Camera-type eye (tissue), 1 donor: ENCODE measurements around a stretch of chr10.

DNA sequence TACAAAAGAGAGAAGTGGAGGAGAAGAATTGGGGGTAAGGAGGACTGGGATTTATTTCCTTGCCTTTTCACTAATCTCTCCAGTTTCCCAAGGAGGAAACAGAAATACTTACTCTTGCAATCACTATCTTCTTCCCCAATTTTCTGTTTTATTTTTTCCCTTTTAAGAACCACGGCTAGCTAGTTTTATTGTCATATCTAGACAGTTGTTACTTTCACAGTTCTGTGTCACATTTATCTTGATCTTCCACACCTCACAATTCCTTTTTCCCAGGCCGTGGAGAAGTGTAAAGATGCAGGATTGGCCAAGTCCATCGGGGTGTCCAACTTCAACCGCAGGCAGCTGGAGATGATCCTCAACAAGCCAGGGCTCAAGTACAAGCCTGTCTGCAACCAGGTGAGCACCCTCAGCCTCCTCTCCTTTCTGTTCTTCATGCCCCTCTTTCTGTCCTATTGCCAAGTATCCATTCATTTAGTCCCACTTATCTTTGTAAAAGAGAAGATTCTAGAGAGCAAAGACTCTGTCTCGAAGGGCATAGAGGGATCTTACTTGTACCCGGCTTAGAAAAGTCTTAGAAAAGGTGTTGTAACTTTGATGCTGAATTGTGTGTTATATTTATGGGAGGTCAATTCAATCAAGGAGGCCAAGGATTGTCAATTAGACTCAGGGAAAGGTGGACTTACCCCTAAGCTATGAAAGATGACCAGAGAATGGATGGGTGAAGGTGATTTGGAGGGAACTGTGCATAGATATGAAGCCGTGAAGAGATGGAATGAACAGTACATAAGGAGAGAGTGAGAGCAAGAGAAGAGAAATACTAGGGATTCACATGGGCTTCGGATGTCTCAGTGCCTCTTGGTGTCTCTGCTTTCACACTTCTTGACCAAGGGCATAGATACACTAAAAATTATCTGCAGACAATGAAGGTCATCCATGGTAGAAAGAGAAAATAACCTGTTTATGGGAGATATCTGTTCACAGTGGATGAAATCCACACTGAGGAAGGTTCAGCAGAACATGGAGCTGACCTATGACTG is 5.7 kb downstream of the AKR1C1 start:
- RAMPAGE, long total RNA = no peak

DNA sequence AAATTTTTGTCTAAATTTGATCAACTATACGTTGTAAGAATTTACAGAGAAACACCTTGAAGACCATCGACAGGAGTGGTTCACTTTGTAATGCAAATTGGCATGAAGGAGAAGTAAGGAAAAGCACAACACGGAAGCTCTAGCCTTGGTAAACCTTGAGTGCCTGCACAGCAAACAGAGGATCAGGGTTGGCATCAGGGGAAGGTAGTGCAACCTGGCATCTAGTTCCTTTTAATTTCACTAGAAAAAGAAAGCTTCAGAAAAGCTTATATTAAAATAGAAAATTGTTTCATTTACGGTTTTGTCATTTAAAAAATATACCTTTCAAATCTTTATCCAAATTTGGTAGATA is 1.1 kb downstream of the AKR1C4 start:
- RAMPAGE, long total RNA = no peak

- RAMPAGE, long total RNA = no peak
Observed at GRCh38 chr10:5407122-5407565, 2.5 kb upstream of the TUBAL3 start.

GRCh38 chr10:5451293-5451965 is 39.1 kb downstream of the NET1 start:
- RAMPAGE, long total RNA = no peak

GRCh38 chr10:5452120-5452661 is 39.8 kb downstream of the NET1 start:
- RAMPAGE, long total RNA = no peak

GRCh38 chr10:5487432-5487959 is 11.9 kb downstream of the CALML5 start:
- RAMPAGE, long total RNA = no peak

- RAMPAGE, long total RNA = no peak
Observed at GRCh38 chr10:5525279-5526395, 876 bp downstream of the CALML3 start.

- RAMPAGE, long total RNA = no peak
Observed at GRCh38 chr10:5546704-5547441, 22.1 kb downstream of the CALML3 start.

- RAMPAGE, long total RNA = no peak
Observed at GRCh38 chr10:5559679-5560103, 34.9 kb downstream of the CALML3 start.

DNA sequence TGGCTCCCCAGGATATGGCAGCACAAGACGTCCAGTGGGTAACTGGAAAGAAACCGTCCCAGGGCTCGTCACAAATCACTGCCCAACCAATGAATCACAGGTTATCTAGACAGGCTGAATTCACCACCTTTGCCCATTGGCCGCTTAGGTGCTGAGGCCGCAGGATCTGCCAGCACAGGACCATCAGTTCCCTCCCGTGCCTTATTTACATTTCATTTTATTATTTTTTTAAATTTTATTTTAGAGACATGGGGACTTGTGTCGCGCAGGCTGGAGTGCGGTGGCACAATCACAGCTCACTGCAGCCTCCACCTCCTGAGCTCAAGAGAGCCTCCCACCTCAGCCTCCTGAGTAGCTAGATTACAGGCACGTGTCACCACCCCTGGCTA is 58.2 kb downstream of the CALML3 start:
- RAMPAGE, long total RNA = no peak

DNA sequence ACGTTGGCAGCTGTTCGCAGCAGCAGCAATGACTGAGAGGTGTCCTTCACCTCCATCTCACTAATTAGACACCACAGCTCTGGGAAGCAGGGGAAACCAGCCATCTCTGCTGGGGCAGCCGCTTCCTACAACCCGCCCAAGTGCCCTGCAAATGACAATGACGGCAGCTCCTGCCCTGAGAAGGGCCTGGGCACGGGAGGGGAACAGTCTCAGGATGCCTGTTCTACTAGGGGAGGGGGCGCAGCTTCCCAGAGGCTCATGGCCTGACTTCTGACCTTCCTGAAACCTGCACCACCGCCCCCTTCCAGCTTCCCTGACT is 62.3 kb downstream of the CALML3 start:
- RAMPAGE, long total RNA = no peak

- RAMPAGE, long total RNA = no peak
Observed at GRCh38 chr10:5610640-5611078, 55.7 kb downstream of the ASB13 start.

DNA sequence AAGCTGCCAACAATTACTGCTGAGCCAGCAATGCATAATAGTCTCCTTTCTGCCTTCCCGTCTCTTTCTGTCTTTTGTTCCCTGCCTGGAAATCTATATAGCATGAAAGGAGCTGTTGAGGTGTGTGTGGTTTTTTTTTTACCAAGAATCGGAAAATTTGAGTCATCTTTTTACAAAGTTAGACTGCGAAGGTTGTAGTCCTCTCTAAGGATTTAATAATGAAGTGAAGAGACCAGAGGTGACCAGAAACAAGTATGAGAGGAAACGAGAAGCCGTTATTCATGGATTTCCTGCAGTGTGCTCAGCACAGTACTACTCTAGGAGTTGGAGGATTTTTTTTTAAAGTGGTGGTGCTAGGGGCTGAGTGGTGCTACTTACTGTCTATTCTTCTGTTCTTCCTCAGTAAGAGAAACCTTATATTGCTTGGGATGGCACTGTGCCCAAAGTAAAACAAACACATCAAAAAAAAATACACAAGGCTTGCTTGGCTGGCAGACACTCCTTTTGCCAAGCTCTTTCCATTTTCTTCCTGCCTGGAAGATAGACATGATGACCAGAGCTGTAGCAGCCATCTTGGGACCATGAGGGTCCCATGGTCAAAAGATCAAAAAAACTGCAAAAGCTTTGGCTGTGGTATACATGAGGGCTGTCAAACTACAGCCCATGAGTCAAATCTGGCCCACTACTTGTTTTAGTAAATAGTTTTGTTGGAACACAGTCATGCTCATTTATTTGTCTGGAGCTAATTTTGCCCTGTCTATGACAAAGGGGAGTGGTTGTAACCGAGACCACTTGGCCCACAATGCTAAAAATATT is 37.3 kb downstream of the ASB13 start:
- RAMPAGE, long total RNA = no peak

GRCh38 chr10:5659176-5659779 is 7.1 kb downstream of the ASB13 start:
- RAMPAGE, long total RNA = no peak

DNA sequence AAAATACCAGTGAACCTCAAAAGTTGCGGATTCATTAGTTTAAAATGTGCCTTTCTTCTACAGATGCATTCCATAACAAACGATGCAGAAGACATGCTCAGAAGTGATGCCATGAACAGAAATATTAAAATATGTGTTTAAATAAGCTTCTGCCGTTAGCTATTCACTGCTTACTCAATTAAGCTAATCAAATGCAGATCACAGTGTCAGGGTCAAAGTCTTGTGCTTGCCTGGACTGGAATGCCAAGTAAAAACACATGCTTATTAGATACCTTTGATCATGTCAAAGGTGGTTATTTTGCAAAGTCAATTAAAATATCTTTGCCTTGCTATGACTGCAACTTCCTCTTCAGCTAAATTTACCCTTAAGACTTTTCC is 1.0 kb downstream of the ASB13 start:
- RAMPAGE, long total RNA = no peak

DNA sequence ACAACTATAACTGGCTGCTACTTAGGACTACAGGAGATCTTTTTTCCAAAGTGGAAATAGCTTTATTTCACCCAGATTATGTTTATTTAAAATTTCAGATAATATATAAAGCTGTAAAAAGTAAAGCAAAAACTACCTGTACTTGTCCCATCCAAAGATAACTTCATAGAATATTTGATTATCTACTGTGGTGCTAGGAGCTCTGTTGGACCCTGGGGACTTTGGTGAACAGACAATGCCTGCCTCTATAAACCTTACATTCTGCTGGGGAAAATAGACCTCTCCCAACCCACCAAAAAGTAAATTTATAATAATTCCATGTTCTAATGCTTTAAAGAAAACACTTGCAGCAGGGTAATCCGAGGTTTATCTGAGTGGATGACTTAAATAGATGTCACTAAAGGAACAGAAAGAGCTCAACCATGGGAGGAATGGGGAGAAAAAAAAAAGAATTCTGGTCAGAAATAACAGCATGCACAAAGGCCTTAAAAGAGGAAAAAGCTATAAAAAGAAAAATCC is 9.1 kb downstream of the TASOR2 start:
- RAMPAGE, long total RNA = no peak

- RAMPAGE, long total RNA = no peak
Observed at GRCh38 chr10:5698304-5698838, 13.7 kb downstream of the TASOR2 start.

DNA sequence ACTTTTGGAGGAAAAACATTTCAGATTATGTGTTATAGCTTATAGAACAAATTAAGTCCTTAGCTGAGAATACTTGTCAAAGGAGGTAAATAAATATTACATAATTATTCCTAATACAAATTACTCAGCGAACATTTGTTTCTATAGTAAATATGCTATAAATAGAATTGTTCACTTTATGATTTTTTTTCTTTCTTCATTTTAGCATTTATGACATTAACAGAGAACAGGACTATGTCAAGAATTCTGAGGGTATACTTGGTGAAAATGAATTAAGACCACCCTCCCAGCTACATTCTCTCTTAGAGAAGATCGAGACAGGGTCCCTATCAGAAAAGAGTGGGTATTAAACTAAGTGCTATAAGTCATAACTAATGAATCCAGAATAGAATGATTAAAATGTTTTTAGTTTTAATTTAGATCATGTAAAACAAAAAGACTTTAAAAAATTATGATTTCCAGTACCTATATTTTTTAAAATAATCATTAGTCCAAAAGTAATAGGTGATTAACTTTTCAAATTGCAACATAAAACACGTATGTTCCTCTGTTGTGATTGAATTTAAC is 24.8 kb downstream of the TASOR2 start:
- RAMPAGE, long total RNA = no peak

DNA sequence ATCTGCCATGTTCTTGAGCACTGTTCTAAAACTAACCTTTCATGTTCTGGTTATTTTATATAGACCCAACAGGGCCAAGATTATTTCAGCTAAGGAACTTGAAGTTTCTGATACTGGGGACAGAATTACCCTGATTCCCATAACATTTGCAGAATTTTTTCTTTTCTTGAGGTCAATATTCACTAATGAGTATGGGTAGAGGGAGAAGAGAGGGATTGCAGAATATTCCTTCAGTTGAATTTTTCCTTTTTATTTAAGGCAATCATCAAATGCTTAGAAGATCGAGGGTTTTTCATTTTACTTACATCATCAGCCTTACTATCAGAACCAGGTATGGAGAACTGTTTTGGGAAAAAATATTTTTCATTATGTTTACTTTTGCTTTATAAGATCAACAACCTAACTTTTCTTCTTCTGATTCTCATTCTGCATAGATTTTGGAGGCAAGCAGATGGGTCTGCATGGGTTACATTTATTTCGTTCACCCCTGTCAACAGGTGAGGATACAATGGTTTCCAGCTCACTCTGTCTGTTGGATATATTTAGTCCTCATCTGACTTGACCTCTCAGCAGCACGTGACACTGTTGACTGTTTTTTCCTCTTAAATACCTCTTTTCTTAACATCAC is 42.1 kb downstream of the TASOR2 start:
- RAMPAGE, long total RNA = no peak

- RAMPAGE, long total RNA = no peak
Observed at GRCh38 chr10:5730620-5731787, 46.4 kb downstream of the TASOR2 start.